Cardiac septum (tissue), 1 donor: ENCODE data around the gene PLCG2.

DNA sequence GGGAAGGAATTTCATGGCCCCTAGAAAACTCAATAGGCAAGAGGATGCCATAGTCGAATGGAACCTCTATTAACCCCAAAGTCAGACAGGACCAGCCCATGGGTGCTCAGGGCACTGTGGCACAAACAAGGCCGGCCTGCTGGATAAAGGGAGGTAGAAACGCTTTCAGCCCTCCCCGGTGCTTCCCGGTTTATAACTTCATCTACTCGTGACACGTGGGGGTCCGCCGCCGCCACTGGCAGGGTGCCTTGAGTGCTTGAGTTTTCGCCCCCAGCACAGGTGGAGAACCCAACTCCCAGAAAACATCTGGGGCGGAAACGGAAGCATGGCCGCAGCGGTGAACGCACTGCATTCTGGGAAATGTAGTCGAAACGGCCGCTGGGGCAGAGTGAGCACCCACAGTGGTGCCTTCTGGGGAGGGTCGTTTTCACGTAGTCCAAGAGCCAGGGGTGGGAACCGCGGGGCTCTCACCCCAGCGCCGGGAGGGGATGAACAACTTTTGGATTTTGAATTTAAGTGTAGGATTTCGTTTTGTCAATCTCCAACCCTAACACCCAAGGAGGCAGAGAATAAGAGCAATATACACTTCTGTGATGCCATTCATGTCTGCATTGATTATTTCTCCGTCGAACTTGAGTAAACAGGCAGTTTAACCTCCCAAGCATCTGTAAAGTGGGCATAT lies 32.9 kb upstream of the PLCG2 start:
- PRO-cap: unidirectional peak, minus-strand start at position 299 of the sequence

DNA sequence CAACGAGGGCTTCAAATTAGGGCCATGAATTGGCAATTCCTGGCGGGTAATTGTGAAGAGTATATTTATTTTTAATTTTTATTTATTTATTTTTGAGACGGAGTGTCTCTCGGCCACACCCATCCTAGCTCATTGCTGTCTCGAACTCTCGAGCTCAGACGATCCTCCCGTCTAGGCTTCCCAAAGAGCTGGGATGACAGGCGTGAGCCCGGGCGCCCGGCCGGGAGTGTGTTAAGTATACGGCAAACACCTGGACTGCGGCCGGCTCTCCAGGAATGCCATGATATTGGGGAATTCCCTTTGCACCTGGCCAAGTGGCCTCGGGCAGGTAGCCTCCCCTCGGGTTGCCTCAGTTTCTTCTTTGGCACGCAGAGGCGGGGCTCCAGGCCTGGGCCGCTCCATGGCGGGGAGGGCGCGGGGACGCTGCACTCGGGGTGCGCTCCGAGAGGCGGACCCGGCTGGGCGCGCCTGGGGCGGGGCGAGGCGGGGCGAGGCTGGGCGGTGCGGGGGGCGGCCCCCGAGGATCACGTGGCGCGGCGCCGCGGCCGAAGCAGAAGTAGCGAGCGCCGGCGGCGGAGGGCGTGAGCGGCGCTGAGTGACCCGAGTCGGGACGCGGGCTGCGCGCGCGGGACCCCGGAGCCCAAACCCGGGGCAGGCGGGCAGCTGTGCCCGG lies at the start of gene PLCG2:
PLCG2 (plus strand) TSS at position 553 of the 673 bp plus-strand sequence.
- PRO-cap: bidirectional peak, plus-strand start at position 582 of the sequence, minus-strand start at position 427 of the sequence

- PRO-cap: no peak
Observed at GRCh38 chr16:81817851-81818197, 38.7 kb downstream of the PLCG2 start.

DNA sequence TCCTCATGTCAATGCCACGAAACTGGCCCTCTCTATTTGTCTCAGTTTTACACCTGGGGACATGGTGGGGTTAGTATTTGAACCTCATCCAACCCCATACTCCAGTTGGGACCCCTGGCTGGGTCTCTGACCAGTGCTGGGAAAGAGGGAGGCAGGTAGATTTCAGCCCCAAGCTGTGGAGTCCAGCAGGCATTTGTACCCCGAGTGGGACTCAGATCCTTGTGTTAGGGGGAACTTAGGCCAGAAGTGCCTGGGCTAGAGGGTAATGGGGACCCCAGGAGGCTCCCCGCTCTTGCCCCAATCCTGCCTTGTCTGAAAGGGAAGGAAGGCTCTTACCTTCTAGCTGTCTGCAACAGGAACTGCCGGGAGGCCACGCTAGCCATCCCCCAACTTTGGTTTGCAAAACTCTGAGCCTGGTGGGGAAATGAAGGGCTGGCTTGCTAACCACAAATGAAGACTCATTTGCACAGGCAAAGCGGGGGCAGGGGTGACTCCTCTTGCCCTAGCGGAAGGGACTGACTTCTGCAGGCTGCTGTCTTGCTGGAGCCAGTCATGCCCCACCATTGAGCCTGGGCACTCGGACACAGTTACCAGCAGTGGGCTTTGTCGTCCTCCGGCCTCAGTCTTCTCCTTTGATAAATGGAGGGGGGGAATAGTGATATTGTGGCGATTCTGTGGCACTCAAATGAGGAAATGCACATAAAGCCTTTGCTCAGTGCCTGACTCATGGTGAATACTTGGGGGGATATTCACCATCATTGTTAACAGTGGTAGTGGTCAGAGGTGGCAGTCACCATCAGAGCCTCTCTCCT lies 52.6 kb downstream of the PLCG2 start:
- PRO-cap: no peak

DNA sequence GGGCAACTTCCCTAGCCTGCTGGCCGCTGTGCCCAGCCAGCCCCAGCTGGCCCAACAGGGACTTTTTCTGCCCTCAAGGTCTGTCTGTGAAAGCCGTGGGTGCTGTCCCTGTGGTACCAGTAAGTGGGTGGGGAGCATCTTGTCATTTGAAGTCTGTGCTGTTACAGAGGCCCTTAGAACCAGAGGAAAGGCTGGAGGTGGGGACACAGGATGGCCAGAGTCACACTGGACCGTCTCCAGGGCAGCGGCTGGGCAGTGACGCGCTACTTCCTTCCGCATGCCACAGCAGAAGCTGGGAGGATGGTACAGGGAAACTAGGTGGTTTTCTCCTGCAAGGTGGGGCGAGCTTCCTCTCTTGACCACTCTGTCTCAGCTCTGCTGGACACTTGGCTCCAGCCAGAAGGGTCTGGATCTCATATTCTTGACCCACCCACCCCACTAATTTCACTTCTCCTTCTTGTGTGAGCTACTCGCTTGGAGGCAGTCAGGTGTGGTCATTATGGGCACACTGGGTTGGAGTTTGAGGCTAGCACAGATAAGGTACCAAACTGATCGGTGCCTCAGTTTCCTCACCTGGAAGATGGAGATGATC lies 87.9 kb downstream of the PLCG2 start:
- PRO-cap: bidirectional peak, plus-strand start at position 288 of the sequence, minus-strand start at position 148 of the sequence

DNA sequence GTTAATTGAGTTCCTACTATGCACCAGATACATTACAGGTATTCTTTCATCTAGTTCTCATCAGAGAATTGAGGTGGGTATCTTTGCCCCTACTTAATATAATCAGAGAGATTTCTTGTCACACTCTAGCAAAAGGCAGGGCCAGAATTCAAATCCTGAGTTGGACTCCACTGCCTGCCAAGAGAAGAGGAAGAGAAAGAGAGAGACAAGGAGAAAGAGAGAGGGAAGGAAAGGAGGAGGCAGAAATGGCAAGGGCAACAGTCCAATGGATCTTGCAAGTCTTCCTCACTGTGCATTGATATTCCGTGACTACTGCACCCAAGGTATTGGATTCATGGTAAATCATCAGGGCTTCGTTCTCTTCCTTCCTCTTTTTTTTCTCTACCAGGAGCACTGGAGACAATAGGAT lies 63.6 kb downstream of the HSD17B2 start:
- PRO-cap: no peak

DNA sequence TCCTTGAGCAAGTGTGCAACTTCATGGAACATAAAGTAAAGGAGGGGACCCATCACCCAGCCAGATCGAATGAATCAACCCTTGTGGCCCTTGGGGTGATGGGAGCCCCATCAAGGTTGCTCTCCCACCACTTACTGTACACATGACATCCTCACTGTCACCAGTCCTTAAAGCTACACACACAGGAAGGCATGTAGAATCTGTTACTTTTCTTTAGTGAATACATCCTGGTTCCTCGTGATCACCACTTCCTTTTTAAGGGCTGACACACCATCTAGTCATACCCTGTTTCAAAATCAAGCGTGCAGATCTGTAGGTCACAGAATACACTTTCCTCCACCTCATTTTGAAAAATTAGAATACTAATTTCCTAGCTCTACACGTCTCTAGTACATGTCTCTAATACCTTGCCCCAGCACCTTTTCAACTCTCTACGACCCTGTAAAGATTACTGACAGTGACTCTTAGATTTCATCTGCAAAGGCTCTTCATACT lies 22.7 kb upstream of the MPHOSPH6 start:
- PRO-cap: no peak

- PRO-cap: no peak
Observed at GRCh38 chr16:82195935-82196495, 26.0 kb upstream of the MPHOSPH6 start.

DNA sequence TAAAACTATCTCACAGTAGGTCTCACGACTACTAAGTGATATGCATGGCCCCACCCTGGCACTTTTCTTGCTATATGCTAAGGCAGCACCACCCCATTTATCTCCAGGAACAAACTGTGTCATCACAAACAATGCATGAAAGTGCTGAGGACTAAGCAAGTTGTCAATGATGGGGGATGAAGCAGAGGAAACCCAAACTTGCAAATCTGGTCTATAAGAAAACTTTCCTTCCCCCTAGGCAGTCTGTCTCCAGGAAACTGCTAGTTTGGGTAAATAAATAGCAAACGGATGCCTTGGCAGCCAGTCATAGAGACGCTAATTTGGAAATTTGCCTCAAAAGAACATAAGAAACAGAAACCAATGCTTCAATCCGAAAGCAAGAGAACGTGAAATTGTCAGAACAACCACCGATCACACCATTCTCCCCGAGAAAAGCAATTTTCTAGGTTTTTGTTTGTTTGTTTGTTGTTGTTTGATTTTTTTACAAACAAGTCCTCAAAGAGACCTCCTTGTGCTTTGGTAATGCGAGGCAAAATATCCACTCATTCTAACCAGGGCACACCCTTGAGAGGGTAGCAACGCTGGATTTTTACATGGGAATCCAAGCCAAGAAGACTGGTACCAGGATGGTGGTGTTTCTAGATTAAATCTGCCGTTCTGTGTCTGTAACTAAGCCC lies 5.5 kb upstream of the HSBP1 start:
- PRO-cap: no peak

DNA sequence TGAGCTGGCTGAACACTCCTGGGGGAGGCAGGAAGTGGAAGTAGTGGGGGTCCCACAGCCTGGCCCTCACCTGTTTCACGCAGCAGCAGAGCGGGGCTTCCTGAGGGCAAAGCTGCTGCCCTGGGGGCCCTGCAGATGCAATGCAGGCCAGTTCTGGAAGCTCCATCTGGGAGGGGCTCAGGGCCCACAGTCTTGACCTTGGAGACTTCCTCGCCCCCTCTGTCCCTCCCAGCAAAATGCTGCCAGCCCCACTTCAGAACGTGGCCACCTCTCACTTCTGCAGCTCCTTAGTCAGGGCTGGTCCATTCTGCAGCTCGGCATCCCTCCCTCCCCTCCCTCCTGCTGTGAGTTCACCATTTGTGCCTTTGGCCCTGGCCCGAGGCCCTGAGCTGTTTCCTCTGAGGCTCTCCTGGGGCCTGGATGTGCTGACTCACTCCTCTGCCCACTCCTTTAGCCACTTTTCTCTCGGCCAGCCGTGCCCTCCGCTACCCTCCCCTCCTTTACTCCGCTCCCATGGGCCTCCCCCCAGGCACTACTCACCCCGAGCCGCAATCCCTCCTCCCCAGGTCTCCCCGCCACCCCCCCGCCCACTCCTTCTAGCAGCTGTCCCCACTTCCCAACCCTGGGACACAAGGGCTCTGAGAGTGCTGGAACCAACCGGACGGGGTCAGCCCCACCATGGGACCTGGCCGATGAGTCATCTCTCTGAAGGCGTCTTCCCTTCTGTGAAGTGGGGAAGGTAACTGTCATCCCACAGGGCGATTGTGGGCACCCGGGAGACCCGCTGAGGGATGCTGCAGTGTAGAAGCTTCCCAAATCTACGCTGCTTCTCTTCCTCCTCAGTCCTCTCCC lies 11.6 kb downstream of the KCNG4 start:
- PRO-cap: no peak

GRCh38 chr16:84266188-84266804 lies 26.5 kb upstream of the KCNG4 start:
- PRO-cap: no peak

DNA sequence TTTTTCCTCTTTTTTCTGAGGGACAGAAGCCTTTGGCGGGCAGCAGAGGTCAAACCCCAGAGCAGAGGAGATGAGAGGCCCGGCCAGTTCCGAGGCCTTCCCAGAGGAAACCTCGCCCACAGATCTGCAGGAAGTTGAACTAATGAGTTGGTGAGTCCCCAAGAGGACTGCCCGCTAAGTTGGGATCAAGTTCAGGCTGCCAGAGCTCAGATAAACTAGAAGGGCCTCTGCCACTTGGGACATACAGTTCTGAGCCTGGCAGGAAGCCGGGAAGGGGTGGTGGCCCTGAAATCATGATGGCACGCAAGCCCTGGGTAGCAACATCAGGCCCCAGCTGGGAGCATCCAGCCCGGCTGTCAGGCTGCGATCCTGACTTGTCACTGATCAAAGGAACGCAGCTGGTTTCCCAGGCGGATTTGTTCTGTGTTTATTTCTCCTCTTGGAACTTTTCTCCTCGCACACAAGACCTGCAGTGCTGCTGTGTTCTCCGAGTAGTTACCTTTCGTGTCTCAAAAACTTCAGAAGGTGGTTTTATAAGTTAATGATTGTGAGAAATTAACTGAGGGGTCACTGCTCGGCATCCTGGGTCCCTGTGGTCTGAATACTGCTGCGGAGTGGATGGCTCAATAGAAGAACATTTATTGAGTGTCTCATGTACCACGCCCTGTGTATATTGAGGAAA lies 8.0 kb upstream of the WFDC1 start:
- PRO-cap: no peak

GRCh38 chr16:84507209-84507811 lies 2.9 kb upstream of the MEAK7 start:
- PRO-cap: no peak

- PRO-cap: no peak
Observed at GRCh38 chr16:84597397-84598319, 20.2 kb downstream of the COTL1 start.

DNA sequence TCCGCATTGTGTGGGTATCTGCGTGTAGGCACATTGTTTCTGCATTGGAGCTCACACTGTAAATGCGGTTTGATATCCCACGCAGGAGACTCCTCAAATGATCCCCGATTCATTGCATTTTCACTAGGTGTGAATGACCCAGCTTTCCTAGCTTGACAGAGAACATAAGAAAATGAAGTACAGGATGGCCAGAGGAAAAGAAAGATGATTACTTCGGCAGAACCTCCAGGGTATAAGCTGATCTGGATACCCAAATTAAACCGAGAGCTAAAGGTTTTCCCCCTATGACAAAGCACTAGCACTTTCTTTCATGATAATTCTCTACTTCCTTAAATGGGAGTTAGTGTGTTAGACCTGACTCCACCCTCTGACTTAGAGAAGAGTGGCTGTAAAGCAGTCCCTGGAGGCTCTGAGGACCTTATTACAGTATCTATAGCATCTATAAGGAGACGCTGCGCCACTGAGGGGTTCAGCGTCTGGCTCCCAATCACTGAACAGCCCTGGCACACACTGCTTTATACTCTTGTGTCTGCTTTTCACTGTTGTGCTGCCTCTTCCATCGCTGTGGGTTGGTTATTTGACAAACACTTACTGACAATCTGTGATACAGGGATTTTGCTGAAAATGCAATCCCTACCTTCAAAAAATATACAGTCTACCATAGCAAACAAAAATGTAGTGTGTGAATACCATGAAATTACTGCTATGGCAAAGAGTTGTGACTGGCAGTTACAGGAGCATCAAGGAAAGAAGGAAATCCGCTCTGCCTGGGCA lies 17.1 kb downstream of the COTL1 start:
- PRO-cap: no peak

GRCh38 chr16:84605980-84606707 lies 11.7 kb downstream of the COTL1 start:
- PRO-cap: no peak

- PRO-cap: no peak
Observed at GRCh38 chr16:84609382-84610252, 8.3 kb downstream of the COTL1 start.

DNA sequence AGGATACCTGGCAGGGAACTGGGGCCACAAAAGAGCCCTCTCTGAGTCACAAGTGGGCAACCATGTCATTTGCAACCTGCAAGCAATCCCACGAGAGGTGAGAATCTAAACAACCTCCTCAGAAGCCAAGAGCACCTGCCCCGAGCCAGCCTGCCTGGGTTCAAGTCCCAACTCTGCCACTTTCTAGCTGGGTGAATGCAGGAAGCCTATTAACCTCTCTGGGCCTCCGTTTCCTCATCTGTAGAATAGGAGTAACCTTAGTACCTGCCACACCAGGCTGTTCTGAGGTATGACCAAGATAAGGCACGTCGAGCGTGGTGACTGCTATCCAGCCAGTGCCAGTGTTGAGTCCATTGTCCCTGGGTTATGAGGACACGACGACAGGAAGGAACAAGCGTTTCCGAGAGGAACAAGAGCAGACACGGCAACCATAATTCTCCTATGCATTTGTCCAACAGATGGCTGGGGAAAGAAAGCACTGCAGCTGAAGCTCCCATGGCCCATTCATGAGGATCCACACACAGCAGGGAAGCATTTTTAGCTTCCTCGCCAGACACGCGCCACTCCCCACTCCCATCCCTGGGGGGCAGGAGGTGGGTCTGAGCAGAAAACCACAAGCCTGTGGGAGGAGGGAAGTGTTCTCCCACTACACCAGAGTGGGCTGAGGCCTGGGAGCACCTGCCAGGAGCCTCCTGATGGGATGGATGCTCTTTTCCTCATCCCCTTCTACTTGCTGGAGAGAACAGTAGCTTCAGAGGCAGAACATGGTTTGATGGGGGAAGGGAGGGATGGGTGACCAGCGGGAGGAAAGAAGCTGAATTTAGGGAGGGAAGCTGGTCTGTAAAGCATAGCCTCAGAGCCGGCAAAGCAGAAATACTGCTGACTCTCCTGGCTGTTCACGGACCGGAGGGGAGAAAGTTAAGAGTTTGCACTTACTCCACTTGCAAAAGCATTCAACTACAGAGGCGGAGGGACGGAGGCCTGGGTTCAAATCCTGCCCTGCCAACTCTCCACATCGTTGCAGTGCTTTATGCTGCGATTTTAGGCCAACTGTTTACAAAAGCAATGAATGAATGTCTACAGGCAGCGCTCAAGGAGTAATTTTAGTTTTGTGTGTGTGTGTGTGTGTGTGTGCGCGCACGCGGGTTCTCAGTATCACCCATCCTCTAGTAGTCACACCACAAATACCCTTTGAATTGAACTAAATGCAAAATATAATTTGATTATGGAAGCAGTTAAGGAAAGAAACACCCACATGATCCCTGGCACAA lies 2.7 kb downstream of the COTL1 start:
- PRO-cap: no peak

DNA sequence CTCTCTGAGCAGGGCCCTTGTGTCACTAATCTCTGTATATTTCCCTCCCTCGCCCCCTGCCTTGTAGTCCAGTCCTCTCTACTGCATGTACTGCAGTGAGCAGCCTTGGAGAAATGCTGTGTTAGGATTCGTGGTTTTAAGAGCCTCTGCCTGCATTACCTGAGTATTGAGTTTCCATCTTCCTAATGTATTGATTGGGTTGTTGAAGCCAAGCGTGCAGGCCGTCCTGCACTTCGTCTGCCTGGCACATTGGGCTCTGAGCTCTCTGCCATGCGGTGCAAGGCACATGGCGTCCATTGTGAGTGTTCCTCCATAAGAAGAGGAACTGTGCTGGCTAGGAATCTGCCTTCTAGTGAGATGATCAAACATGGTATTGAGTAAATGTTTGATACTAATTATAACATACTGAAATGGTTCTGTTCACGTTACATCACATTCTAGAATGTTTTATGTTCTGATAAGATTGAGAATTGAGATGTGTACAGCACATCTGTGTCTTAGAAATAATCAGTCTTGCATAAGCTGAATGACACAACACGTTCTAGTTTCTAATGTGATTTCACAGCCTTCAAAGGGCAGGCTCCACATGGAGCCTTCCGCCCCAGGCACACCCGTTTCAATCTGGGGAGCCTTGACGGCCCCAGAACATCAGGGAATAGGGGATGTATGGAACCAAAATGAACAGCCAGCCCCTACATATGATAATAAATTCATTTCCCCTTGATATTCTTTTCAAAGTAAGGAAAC lies 42.8 kb downstream of the USP10 start:
- PRO-cap: no peak

DNA sequence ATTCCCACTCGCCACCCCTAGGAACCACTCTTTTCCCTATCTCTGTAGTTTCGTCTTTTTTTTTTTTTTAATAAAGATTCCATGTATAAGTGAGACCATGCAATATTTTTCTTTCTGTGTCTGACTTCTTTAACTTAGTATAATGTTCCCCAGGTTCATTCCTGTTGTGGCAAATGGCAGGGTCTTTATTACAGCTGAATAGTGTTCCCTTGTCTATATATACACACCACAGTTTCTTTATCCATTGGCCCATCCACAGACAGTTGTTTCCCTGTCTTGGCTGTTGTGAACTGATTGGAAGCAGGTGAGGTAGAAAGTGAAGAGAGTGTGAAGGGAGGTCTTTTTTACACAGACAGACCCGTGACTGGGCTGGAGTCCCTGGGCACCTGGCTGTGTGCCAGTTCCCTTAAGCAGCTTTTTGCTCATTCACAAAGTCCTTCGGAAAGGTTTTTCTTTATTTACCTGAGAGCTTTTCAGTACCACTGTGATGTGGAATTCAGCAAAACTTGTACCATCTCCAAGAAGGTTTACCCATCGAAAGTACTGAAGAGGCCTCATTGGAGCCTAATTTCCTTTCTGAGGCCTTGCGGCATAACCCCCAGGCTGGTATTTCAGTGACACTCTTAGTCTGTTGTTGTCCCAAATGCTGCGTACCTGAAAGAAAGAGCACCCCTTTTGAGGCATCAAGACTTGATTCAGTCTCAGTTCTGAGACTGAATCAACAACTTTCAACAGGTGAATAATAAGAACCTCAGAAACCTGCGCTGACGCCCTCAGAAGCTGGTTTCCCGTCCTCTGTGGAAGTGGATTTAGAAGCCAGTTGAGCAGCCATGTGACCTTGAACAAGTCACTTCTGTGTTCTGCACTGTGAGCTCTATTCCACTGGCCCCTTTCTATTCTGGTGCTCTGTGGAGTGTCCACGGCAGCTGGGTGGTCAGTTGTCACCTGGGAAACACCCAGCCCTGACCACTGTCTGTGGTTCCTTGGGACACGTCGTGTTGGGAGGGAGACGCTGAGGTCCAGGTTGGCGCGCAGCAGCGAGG lies 54.0 kb upstream of the CRISPLD2 start:
- PRO-cap: no peak